ENCODE measurements around a stretch of chr1.

DNA sequence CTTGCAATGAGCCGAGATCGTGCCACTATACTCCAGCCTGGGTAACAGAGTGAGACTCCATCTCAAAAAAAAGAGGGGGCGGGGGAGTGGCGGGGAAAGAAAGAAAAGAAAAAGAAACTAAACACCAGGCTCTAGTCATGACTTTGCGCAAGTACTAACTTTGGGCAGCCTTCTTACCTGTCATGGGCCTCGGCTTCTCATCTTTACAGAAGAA lies 20.1 kb downstream of the PLA2G2D start:
- PRO-cap, result no peak

GRCh38 chr1:20484158-20484962 lies 1.6 kb downstream of the CAMK2N1 start:
- PRO-cap, result unidirectional peak, plus-strand start at chr1:20484393

- PRO-cap, result no peak
Observed at GRCh38 chr1:20606334-20606748, 17.4 kb downstream of the CDA start.

GRCh38 chr1:20725313-20725579 lies 7.3 kb downstream of the SH2D5 start:
- PRO-cap, result unidirectional peak, plus-strand start at chr1:20725462

DNA sequence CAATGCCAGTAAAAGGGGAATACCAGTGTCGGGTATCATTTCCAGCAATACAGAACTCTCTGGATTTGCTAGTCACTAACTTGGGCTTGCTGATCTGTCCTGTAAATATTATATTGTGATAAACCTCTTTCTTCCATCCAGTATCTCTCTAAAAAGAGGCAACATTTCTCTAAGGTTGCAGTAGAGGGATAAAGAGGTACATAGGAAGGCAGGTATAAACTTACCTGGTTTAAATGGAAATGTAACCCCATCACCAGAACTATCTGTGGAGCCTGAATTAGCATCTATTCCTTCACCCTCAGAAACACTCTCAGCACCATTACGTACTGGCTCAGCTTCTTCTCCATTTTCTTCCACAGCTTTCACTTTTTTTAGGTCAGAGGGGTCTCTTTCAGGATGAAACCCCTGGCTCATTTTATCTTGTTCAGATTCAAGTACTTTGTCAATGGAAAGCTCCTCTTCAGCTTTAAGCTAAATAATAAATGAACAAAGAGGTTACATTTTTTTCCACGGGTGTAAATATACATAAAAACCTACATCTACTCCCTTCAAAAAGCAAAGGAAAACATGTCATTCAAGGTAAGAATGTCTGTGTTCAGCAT lies 112.5 kb upstream of the HP1BP3 start:
- PRO-cap, result no peak

DNA sequence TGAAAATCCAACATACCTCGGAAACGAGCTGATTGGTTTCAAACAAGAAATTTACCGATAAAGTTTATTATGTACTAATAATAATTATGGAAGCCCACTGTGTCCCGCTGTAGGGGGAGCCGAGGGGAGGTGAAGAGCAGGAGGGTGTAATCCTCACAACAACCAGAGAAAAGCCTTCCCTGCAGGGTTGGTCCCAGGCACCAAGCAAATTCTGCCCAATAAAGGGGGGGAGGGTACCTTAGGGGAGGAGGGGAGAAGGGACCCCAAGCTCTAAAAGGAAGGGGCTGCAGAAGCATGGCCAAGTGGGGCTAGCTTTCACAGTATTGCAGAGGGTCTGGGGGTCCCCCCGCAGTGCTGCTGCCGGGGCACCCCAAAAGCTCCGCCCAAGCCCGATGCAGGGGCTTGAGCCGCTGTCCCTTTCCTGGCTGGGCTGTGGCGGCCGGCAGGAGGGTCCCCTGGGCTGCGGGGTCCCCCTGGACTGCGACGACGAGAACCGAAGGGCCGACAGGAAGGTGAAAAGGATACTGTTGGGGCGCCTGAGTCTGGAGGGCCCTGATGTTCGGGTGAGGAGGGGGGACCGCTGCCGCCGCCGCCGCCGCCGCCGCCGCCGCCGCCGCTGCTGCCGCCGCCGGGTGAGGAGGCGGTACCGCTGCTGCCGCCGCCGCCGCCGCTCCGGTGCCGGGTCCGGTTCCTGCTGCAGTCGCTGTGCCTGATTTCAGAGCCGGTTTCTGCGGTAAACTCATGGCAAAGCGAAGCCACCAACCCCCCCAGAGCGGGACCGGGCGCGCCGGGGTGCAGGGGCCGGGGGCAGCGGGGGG lies 838 bp downstream of the EIF4G3 start:
- PRO-cap, result no peak

GRCh38 chr1:21280635-21280976 lies 9.7 kb downstream of the ECE1 start:
- PRO-cap, result no peak

DNA sequence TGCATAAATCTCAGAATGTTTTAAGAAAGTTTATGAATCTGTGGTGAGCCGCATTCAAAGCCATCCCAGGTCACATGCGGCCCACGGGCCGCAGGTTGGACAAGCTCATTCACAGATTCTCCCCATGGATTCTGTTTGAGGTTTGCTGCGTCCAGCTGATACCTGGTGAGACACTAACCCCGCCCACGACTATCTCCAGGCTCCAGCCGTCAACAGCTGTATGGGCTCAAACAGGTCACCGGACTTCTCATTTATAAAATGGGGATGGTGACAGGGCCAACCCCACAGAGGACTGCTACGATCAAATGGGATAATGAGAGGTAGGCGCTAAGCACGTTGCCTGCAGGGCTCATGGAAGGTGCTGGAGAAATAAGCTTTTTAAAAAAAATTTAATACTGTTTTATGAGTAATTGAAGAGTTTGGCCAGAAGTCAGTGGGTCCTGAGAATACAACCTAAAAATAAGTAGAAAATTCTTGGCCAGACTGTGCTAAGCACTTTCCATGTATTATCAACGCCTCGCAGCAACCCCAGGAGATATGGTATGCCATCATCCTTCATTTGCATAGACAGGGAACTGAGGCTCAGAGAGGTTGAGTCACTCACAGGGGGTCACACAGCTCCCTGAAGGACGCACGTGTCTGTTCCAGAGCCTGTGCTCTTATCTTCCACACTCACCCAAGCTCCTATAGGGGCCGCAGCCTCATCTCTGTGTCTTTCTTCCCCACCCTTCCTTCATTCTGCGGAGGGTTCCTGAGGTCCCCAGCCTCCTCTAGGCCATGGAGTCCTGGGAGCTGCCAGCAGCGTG lies 30.0 kb upstream of the ECE1 start:
- PRO-cap, result no peak

GRCh38 chr1:21344150-21345028 lies 54.1 kb upstream of the ECE1 start:
- PRO-cap, result unidirectional peak, minus-strand start at chr1:21344517

DNA sequence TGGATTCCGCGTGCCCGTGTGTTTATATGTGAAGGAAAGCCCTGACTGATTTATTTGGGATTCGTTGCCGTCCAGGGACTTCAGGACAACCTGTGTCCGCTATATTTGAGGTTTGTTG lies 55.9 kb upstream of the ECE1 start:
- PRO-cap, result no peak

GRCh38 chr1:21510139-21510514 lies 904 bp downstream of the ALPL start:
- PRO-cap, result no peak

- PRO-cap, result bidirectional peak, plus-strand start at chr1:21542163, minus-strand start at chr1:21542009
Observed at GRCh38 chr1:21541870-21542441, 32.7 kb downstream of the ALPL start.

DNA sequence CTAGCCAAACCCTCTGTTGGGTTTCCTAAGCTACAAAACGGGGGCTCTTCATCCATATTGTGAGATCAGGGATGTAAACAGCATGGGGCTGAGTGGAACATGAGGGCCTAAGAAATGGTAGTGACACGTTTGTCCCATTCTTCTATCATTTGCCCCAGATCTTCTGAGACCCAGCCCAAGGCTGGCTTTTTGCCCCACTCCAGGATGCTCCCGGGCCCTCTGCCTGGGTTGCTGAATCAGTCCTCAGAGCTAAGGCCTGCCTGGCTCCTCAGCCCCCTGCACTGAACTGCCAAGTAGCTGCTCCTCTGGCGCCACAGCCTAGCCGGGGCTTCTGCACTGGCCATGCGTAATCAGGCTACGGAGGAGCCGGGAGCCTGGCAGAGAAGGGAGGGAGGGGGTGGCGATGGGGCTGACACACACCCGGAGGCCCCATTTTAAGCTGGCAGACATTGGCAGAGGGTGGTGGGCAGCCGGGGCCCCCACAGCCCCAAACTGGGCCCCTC lies 38.5 kb downstream of the ALPL start:
- PRO-cap, result no peak

- PRO-cap, result bidirectional peak, plus-strand start at chr1:21552956, minus-strand start at chr1:21552858
Observed at GRCh38 chr1:21552525-21553247, 43.5 kb downstream of the ALPL start.

GRCh38 chr1:21590499-21591478 lies 78.4 kb downstream of the RAP1GAP start:
- PRO-cap, result no peak

DNA sequence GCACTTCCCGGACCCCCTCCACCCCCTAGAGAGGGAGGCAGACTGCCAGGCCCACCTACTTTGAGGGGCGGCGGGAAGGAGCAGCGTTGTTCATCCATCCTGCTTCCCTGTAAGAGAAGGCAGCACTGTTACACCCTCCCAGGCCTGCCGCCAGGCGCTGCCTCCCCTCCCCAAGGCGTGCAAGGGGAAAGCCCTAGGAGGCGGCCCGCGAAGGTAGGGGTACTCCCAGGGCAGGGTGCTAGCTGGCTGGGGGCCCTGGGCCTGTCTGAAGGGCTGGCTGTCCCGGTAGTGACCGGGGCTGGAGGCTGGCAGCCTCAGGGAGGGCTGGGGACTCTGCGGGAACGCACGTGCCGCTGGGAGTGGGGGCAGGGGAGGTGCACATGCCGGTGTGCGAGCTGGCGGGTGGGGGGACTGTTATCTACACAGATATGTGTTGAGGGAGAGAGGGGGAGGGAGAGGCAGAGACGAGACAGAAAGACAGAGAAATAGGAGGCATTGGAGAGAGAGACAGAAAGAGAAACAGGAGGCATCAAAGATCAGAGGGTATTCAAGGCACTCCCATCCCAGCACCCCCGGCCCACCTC lies 50.1 kb downstream of the RAP1GAP start:
- PRO-cap, result no peak

GRCh38 chr1:21623400-21624045 lies 45.6 kb downstream of the RAP1GAP start:
- PRO-cap, result no peak

DNA sequence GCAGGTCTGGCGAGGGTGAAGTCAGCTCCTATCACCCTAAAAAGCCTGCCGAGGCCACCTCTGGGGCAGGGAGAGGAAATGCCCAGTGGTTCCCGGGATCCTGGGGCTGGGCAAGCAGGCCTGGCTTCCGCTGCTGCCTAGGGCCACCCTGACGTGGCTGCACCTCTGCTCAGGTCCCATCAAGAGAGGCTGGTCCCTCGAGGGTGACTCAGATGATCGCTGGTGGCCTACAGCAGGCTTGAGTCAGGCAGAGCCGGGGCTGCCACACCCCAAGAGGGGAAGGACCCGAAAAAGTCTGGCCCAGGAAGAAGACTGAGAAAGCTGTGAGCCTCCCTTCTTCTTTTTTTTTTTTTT lies 42.1 kb downstream of the RAP1GAP start:
- PRO-cap, result no peak

GRCh38 chr1:21703333-21703679 lies 34.1 kb upstream of the RAP1GAP start:
- PRO-cap, result no peak

- PRO-cap, result no peak
Observed at GRCh38 chr1:21736265-21736637, 46.7 kb downstream of the USP48 start.